Astrocyte (in vitro differentiated cells and primary cell): ENCODE measurements around a stretch of chr1.

DNA sequence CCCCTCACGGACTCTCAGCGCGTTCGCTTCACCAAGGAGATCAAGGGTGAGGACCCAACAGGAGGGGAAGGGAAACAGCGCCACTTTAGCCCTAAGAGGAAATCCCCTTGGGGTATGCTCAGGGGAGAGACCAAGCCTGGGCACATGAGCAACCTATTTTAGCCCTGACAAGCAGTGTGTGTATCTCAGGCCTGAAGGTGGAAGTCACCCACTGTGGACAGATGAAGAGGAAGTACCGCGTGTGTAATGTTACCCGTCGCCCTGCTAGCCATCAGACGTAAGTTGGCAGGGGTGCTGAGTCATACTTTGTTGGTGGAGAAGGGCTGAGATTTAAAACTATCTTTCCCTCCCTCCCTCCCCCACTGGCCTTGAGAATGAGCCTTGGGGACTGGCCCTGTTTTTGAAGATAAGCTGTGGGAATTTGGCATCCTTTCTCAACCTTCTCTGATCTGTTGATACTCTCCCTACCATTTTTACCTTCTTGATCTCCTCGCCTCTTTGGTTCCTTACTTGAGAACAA, 11.2 kb downstream of the AGO1 start:
- PRO-cap: no peak
- RRBS, 2 experiments: no CpG with 5 or more reads among the region's 11 CpGs

DNA sequence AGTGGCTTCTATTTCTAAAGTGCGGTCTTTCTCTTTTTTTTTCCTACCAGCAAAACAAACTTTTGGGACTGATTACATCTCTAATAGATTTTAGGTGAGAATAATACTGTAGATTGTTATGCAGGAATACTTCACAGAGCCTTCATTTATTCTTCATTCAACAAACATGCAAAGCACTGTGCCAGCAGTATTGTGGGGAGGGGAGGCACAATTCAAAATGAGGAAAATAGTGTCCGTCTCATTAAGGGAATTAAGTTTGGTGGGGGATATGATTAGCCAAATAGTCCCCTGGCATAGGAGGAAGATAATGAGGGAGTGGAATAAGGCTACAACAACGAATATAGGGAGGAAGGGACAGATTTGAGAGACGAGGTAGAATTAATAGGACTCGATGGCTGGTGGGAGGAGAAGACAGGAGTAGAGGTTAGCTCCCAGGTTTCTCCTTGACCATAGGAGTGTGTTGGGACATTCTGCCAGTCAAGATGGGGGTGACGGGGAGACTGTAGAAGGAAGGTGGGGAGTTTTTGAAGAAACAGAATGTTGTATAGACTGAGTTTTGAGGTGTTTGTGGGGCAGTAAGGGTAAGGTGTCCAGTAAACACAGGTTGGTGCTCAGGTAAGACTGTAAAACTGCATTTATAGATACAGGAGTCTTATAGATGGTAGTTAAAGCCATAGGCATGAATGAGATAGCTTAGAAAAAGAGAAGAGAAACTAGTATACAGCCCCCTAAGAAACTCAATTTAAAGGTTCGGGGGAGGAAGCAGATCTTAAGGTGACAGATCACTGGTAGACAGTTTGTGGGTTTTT, 6.4 kb upstream of the AGO3 start:
- PRO-cap: no peak
- RRBS, 2 experiments: no CpG with 5 or more reads among the region's 7 CpGs

DNA sequence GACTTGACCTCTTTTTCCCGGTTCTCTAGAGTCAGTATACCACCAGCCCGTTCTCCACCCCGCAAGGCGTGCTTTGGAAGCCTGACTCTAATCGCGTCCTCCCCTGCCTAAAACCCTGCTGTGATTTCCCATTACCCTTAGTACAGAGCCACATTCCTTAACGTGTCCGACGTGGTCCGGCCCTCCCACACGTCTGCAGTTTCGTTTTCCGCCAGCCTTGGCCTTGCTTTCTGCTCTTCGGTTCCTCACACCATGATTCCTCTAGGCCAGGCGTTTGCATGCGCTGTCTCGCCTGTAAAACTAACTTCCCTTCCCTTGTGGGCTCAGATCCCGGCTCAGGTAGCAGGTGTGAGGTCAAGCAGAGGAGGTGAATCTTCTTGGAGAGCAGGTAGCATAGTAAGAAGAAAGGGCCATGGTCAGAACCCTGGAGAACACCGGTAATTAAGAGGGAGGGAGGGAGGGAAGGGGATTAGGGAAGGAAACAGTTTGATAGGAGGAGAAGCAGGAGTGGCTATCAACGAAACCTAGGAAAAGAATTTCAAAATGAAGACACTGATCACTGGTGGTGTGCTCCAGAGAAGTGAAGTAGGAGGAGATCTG, 961 bp downstream of the ADPRS start:
- PRO-cap: bidirectional peak, plus-strand start at position 245 of the sequence, minus-strand start at position 113 of the sequence; bidirectional peak, plus-strand start at position 534 of the sequence, minus-strand start at position 302 of the sequence
- RRBS, 2 experiments: 51% methylated on average over 2 of the region's 20 CpGs; no CpG with 5 or more reads in 1 of the 2 experiments

DNA sequence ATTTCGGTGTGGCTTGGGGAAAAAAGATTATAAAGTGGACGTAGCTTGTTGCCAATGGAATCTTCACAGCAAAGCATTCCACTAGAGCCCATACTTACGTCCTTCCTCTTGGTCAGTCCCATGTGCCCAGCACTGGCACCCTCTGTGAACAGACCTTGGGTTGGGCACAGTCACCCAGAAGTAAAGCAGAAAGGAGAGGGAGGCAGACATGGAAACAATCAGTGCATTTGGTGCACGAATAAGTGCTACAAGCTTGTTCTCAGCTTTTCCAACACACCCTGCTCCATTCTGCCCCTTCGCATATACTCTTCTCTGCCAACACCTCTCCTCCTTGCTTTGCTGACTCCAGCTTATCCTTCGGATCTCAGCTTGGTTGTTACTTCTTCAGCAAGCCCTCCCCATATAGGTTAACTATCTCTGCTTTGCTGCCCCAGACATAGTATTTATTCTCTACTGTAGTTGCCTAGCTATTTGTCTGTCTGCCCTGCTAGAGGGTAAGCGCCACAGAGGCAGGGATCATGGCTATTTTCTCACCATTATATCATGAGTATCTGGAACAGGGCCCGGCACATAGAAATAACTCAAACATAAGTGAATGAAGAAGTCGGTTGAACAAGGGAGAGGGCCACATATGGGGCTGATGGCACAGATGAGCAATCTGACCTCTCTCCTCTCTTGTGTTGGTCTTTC, 14.5 kb downstream of the MAP7D1 start:
- PRO-cap: no peak
- RRBS, 2 experiments: no CpG with 5 or more reads among the region's 9 CpGs

DNA sequence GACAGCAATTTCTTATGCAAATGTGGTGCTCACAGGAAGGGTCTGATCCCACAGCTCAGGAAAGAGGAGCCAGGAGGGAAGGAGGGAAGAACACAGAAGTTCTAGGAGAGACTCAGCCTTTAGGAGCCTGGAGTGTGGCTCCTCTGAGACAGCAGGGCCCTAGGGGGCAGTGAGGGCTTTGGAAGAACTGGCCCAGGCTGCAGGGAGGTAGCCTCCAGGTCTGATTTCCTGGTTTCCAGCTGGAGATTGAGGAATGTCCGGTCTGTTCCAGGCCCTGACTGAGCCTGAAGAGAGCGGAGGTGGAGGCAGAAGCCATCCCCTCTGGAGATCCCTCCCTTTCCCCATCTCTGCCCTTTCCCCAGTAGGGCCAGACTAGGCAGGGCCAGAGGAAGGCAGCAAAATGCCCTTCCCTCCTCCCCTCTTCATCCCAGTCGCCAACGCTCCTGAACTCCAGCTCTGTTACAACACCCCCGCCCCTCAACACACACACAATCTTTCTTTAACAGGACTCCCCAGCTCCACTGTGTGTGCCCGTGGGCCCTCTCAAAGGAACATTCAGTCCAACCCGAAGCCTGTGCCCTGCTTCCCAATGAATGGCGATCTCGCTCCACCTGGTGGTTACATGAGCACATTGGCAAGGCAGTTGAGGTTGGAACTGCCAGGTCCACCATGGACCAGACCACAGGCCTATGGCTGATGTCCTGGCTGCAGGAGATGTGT, 31.9 kb downstream of the MAP7D1 start:
- PRO-cap: no peak
- RRBS, 2 experiments: no CpG with 5 or more reads among the region's 9 CpGs

- PRO-cap: no peak
- RRBS, 2 experiments: 99 to 100% methylated on average over 2 of the region's 33 CpGs
Measured at GRCh38 chr1:36286356-36287483, 19.4 kb upstream of the SH3D21 start.

GRCh38 chr1:36351350-36352194, 28.1 kb upstream of the EVA1B start:
- PRO-cap: no peak
- RRBS, 2 experiments: no CpG with 5 or more reads among the region's 14 CpGs

GRCh38 chr1:36359685-36360315, 25.9 kb downstream of the STK40 start:
- PRO-cap: no peak
- RRBS, 2 experiments: no CpG with 5 or more reads among the region's 7 CpGs

- PRO-cap: no peak
- RRBS, 2 experiments: no CpG with 5 or more reads among the region's 10 CpGs
Measured at GRCh38 chr1:36380861-36381953, 4.5 kb downstream of the STK40 start.

- PRO-cap: bidirectional peak, plus-strand start at chr1:36401152, minus-strand start at chr1:36401021
- RRBS, 2 experiments: 92 to 95% methylated on average over 2 to 4 of the region's 22 CpGs
Measured at GRCh38 chr1:36400763-36401426, 3.2 kb upstream of the LSM10 start.

GRCh38 chr1:36453982-36454782, 3.9 kb upstream of the OSCP1 start:
- PRO-cap: no peak
- RRBS, 2 experiments: no CpG with 5 or more reads among the region's 8 CpGs

DNA sequence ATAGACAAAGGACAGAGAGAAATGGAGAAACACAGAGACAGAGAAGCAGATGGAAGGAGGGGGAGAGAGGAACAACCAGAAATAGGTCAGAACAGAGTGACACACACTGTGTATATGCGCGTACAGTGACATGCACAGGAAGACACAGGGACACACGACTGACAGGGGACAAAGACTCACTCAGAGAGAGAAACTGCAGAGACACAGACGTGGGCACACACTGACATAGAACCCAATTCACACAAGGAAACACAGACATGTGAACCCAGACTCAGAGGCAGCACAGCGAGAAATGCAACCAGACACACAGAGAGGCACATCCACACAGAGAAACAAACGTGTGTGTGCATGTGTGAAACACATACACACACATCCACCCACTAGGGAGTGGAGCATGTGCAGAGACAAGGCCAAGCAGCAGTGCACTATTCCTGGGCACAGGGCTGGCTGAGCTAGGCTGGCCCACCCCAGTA, 123.3 kb upstream of the CSF3R start:
- PRO-cap: no peak
- RRBS, 2 experiments: no CpG with 5 or more reads among the region's 6 CpGs

GRCh38 chr1:36824298-36824553, 210.1 kb downstream of the GRIK3 start:
- PRO-cap: no peak
- RRBS, 2 experiments: no CpG with 5 or more reads among the region's 5 CpGs

GRCh38 chr1:37053975-37054364, 19.7 kb upstream of the GRIK3 start:
- PRO-cap: no peak
- RRBS, 2 experiments: no CpG with 5 or more reads among the region's 1 CpG

- PRO-cap: no peak
- RRBS, 2 experiments: no CpG with 5 or more reads among the region's 6 CpGs
Measured at GRCh38 chr1:37565868-37566390, 9.2 kb downstream of the DNALI1 start.

DNA sequence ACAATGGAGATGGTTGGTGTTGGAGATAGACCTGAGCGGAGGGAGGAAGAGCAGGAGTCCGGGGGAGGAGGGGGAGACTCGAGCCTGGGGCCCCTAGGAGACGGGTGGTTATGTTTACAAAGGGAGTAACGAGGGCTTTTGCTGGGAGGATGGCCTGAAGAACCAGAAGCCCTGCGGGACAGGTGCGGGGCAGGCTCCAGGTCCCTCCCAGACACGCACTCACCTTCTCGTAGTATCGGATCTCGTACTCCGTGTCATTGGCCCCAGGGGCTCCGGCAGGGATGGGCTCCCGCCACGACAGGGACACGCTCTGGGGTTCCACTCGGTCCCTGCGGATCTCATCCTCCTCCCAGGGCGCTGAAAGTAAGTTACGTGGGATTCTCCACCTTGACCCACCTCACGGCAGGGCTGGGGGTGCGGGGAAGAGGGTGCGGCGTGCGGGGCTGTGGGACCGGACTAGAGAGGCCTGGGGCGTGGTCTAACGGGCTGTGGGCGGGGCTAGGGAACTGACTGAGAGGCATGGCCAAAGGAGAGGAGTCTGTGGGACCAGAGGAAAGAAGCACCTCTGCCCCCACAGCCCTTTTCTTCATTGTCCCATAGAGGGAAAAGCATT, 29.8 kb downstream of the EPHA10 start:
- PRO-cap: no peak
- RRBS, 2 experiments: 10% methylated on average over 2 of the region's 29 CpGs; no CpG with 5 or more reads in 1 of the 2 experiments

DNA sequence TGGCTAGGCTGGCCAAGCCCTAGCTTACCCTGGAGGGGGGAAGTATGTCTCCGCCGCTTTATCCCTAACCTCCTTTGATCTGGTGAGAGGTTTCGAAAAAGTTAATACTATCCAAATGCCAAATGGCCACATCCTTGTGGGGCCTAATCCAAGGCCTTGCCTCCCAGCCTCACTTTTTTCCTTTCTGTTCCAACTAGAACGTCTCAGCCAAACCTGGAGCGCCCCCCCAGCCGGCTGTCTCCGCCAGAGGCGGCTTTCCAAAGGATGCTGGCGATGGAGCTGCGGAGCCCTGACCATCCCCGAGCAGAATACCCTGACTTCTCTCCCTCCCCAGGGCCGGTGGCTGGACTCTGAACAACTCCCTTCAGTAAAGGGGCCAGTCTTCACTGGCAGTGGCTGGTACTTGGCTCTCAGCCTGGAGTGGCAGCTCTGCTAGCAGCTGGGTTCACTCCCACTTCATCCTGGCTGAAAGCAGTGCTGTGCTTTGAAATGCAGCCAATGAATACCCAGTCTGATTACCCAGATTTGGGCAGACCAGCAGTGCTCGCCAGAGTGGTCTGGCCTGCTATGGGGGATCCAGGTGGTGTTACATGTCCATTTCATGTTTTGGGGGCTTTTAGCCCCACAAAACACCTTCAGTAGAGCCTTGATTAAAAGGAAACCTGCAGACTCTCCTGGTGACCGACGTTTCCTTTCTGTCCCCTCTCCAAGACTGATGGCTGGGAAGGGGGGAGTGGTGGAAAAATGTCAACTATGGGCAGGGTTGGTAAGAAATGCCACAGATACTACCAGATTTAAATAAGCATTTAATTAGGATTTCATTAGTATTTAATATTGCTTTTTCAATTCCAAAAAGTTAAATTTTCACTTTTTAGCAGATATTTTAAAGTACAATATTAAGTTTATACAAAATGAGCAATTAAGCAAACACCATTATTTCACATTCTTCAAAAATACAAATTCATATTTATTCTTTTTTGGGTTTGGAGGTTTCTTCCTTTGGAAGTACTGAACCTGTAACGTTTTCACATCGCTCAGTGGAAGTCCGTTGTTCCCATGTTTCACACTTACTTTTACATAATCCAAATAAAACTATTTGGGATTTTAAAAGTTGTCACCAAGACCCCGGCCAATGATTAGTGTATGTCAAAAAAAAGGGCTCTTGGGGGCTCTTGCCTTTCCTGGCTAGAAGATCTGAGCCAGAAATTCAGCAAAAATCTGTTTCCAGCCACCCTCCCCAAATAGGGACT, 1.2 kb upstream of the YRDC start:
- PRO-cap: unidirectional peak, minus-strand start at position 324 of the sequence
- RRBS, 2 experiments: 3% methylated on average over 4 of the region's 19 CpGs; no CpG with 5 or more reads in 1 of the 2 experiments

GRCh38 chr1:37889520-37889822, 30.1 kb upstream of the MTF1 start:
- PRO-cap: no peak
- RRBS, 2 experiments: no CpG with 5 or more reads among the region's 4 CpGs

DNA sequence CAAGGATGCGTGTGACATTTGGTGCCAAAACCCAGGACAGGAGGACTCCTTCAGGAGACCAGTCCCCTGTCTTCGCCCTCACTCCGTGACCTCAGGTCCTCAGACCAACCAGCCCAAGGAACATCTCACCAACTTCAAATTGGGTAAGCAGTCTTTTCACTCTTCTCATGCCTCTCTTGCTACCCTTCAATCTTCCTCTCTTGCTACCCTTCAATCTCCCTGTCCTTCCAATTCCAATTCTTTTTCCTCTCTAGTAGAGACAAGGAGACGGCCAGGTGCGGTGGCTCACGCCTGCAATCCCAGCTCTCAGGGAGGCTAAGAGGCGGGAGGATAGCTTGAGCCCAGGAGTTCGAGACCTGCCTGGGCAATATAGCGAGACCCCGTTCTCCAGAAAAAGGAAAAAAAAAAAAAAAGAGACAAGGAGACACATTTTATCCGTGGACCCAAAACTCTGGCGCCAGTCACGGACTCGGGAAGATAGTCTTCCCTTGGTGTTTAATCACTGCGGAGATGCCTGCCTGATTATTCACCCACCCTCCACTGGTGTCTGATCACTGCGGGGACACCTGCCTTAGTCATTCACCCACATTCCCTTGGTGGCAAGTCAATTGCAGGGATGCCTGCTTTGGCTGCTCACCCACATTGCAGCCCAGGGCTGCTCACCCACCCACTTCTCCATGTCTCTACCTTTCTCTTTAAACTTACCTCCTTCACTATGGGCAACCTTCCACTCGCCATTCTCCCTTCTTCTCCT, 38.5 kb downstream of the INPP5B start:
- PRO-cap: no peak
- RRBS, 2 experiments: no CpG with 5 or more reads among the region's 17 CpGs

GRCh38 chr1:38243236-38243669, 196.7 kb upstream of the POU3F1 start:
- PRO-cap: no peak
- RRBS, 2 experiments: no CpG with 5 or more reads among the region's 6 CpGs